Cardiac ventricle fibroblast (primary cell): ENCODE measurements around a stretch of chr14.

GRCh38 chr14:80942158-80942532, 607 bp upstream of the CEP128 start:
- RAMPAGE, long total RNA, result no peak

DNA sequence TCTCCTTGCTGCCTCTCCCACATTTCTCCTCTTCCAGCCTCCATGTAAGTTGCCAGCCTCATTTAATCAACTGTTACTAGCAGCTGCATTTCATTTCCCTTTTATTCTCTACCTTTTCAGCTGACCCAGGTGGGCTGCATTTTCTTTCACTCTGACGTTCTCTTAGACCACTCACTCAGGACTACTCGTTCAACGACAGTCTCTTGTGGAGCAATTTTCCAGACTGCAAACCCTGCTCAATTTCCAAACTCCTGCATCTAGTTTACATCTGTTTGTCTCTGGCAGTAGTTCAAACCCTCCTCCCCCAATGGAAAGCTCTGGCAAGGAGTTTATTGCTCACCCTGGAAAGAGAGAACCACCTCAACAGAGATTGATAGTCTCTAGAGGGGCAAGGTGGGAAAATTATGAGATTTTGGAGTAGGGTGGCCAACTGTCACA, 130.1 kb downstream of the TSHR start:
- RAMPAGE, long total RNA, result no peak

DNA sequence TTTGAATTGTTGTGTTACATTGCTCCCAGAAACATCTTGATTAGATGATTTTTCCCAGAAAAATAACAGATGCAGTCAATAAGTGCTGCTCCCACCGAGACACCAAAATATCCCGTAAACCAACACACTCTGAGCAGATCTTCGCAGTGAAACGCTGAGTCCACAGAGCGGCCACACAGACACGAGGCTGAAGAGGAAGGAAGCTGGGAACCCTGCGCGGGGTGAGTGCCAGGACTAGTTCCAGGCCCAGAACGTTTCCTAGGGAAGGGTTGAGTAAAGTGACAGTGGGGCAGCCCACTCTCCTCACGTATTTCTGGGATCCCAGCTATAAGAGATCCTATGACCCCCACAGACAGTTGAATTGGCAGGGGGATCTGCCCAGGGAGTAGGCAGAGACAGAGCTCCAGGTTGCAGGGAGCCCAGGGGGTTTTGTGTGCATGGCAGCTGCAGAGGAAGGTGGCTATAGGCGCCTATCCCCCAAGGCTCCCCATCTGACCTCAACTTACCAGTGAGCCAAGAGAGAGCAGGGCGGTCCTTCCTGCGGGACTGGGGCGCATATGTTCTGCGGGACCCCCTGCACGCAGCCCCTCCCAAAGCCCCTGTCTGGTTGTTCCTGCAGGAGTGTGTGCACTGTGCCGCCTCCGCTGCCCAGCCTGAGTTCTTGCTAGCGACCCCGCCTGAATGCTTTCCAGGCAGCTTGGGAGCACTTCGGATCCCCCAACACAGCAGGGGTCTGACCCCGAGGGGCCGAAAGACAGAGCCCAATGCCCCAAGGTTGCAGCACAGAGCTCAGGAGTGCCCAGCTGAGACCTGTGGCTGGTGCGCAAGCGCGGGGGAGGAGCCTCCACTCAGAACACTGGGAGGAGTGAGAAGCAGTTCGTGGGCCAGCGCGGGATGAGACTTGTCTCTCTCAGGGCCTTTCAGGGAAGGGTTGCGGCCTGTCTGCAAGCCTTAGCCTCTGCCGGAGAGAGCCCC, 50.9 kb downstream of the GTF2A1 start:
- RAMPAGE, long total RNA, result no peak

GRCh38 chr14:81176163-81176608, 44.6 kb downstream of the GTF2A1 start:
- RAMPAGE, long total RNA, result no peak

GRCh38 chr14:81219729-81219993, 1.1 kb downstream of the GTF2A1 start:
- RAMPAGE, long total RNA, result no peak

- RAMPAGE, long total RNA, result no peak
Measured at GRCh38 chr14:81398108-81398567, 2.0 kb downstream of the STON2 start.

GRCh38 chr14:81470953-81471558, 62.6 kb downstream of the SEL1L start:
- RAMPAGE, long total RNA, result no peak

- RAMPAGE, long total RNA, result no peak
Measured at GRCh38 chr14:81534615-81535010, 960 bp upstream of the SEL1L start.

GRCh38 chr14:81655628-81656190, 122.1 kb upstream of the SEL1L start:
- RAMPAGE, long total RNA, result no peak

- RAMPAGE, long total RNA, result no peak
Measured at GRCh38 chr14:82901026-82901327, 1367.3 kb upstream of the SEL1L start.

- RAMPAGE, long total RNA, result no peak
Measured at GRCh38 chr14:85528543-85528906, 1.4 kb upstream of the FLRT2 start.

DNA sequence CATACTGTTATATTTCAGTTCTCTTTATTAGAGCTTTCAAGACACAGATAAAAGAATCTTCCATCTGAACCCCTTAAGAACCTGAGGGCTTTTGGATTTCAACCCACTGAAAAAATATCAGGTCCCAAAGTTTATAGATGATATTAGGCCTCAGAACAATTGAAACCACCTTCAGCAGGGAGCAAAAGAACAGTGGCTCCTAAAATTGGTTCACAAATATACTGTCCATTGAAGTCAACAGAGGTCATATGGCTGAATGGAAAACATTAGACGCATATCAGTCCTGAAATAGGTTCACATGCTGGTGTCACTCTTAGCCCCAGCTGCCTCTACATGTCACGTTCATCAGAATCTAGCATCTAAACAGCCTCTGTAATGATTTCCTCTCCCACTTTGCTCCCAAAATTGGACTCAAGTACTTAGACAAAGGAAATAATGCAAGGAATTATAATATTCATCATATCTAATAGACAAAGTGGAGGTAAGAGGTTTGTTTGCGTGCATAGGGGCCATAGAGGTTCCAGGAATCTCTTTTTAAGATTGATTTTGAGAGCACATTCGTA, 8.7 kb downstream of the FLRT2 start:
- RAMPAGE, long total RNA, result no peak

GRCh38 chr14:87949754-87950043, 43.3 kb downstream of the GALC start:
- RAMPAGE, long total RNA, result no peak

DNA sequence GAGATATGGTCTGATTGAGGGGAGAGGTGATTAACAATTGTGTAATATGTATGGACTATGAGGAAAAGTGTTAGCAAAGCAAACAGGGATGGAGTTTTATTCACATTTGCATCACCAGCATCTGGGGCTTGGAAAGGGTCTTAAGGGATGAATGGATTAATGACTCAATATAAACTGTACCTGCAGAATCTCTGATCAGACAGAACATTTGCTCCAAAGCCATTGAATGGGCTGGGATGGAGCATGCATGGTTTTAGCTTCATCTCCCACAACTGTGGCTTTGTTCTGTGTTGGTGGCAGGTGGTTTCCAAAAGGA, 39.3 kb downstream of the GPR65 start:
- RAMPAGE, long total RNA, result no peak

DNA sequence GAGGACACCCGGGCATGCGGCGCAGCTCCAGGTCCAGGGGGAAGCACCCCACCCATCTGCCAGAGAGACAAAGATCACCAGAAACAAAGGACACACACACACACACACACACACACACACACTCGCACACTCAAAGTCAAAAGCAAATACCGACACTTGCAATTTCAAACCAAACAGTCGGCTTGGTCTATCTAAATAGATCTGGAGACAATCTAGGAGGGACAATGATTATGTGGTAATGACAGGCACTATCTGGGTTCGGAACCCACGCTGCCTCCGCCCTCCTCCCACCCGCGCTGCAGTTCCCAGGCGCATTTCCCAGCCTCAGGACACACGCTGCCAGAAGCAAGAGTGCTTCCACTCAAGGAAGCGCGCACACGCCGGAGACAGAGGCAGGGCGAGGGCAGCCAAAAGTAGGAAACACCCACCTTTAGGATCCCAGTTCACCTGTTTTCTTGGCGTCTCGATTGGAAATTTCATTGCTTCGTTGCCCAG, 703 bp downstream of the KCNK10 start:
- RAMPAGE, long total RNA, result no peak

- RAMPAGE, long total RNA, result no peak
Measured at GRCh38 chr14:88473573-88474331, 81.1 kb downstream of the PTPN21 start.

DNA sequence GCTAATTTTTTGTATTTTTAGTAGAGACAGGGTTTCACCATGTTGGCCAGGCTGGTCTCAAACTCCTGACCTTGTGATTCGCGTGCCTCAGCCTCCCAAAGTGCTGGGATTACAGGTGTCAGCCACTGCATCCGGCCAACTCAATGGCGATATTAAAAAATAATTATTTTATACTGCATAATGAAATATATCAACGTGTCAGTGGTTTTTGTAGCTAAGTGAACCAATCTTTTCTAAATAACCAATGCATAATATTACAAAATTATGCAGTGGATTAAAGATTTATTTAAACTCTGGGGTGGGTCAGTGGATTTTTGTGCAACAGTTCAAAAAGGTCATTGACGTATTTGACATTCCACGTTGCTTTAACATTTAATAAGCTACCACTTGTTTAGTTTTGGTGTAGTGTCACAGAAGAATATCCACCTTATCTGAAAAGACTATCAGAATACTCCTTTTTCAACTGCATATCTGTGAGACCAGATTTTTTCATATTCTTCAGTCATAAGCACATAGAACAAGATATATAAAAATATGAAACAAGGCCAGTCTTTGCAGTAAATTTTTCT, 2.6 kb downstream of the ZC3H14 start:
- RAMPAGE, long total RNA, result no peak

DNA sequence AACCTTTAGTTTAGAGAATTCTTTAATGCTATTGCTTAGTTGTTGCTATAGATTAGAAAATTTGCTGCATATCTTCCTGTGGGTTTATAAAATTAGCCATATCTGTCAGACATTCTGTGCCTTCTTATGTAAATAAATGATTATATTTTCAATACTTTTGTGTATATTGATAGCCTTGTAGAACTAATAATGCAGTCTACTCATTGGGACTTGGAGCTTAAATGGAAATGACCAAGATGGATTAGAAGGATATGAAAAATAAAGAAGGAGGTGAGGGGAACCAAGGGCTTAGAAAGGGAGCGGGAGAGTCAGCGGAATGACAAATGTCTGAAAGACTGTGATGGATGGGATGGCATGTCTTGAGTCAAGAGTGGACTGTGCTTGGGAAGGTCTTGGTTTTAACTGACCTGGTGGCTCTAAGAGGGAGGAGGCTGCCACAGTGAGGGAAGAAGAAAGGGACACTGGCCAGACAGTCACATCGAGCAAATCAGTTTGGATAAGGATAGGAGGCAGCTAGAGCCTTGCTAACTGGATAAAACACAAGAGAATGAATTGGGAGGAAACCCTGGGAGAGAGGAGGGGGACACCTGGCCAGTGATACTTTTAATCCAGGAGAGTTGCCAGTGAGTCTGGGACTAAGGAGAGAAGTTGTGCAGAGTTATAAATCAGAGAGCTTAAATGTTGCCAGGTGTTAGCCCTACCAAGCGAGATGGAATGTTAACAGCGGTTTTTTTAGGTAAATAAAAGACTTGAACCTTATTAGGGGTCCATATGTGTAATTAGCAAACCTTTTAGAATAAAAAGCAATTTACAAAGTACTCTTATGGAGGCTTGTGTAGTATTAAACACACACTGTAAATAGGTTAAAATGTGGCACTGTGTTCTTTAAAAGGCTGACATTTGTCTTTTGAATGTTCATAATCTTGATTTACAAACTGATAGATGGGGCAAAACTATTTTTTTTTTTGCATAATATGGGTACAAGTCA, 9.6 kb downstream of the TTC8 start:
- RAMPAGE, long total RNA, result no peak

DNA sequence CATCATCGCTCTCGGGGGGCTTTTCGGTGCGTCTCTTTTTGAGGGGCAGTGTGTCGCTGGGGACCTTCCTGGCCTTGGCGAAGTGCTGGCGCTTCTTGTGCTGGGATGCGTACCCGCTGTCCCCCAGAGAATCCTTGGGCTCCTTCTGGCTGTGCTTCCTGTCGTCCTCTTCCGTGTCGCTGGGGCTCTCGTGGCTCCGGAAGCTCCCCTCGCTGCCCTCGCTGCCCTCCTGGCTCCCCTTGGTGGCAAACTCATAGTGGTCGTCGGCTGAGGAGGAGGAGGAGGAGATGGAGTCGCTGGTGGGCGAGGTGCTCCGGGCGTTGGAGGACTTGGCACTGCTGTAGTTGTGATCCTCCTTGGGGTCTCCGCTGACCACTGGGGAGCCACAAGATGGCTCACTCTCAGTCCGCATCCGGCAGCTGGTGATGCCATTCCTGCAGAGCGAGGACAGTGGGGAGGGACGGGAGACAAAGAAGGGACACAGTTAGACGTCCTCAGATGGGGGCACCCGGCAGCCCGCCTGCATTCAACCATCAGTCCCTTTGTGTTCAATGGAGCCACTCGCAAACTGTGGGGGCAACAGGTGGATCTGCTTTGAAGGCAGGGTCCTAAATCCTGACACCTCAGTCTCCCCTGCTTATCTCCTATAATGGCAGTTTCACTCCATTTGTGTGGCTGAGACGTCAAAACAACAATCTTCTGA, 254.3 kb downstream of the FOXN3 start:
- RAMPAGE, long total RNA, result no peak

GRCh38 chr14:89348853-89349968, 67.8 kb downstream of the FOXN3 start:
- RAMPAGE, long total RNA, result no peak